Urinary bladder (tissue), 3 donors: ENCODE measurements around a stretch of chr10.

DNA sequence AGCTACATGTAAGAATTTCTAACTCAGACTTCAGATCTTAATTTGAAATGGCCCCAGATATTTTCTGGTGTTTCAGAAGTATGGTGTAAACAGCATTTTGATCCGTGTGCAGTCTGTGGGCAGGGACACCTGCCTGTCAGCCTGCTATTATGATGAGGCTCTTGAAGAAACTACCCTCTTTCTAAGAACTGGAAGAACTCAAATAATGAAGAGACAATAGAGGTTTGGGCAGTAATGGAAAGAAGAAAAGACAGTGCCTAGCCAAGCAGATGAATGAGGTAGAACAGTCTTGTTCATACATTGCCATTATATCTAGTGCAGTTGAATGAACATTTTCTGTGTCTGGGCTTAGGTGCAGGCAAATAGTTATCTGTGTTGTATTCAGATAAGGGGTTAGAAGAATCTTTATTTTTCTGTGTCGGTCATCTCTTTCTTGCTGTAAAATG lies 256.5 kb downstream of the ARHGAP21 start:
- PRO-cap = no peak
- RAMPAGE, long total RNA = no peak

- PRO-cap = no peak
- RAMPAGE, long total RNA = no peak
Observed at GRCh38 chr10:24494789-24495417, 228.8 kb downstream of the ARHGAP21 start.

DNA sequence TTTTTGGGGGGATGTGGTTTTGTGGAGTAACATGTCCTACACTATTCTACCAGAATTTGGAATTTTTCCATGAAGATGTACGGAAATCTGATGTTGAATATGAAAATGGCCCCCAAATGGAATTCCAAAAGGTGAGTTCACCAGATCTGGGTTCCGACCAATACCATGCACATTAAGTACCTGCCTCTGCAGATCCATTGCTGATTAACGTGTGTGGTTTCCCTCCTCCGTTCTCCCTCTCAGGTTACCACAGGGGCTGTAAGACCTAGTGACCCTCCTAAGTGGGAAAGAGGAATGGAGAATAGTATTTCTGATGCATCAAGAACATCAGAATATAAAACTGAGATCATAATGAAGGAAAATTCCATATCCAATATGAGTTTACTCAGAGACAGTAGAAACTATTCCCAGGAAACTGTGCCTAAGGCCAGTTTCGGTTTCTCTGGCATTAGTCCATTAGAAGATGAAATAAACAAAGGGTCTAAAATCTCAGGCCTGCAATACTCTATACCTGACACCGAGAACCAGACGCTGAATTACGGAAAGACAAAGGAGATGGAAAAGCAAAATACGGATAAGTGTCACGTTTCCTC lies 181.0 kb downstream of the ARHGAP21 start:
- PRO-cap = no peak
- RAMPAGE, long total RNA = no peak

DNA sequence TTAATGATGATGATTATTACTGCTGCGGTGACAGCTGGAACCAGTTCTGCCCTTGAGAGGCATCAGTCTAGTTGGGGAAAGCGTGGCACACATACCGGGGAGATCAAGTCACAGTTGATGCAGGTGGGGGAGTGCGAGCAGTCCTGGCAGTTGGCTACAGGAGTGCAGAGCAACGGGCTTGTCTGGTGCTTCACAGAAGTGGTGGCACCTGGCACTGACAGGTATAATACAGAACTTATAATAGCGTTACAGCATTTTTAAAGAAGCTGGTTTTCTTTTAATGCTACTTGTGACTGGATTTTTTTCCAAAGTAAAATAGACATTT lies 172.9 kb downstream of the ARHGAP21 start:
- PRO-cap = no peak
- RAMPAGE, long total RNA = no peak

GRCh38 chr10:24618221-24619004 lies 105.3 kb downstream of the ARHGAP21 start:
- PRO-cap = no peak
- RAMPAGE, long total RNA = no peak

DNA sequence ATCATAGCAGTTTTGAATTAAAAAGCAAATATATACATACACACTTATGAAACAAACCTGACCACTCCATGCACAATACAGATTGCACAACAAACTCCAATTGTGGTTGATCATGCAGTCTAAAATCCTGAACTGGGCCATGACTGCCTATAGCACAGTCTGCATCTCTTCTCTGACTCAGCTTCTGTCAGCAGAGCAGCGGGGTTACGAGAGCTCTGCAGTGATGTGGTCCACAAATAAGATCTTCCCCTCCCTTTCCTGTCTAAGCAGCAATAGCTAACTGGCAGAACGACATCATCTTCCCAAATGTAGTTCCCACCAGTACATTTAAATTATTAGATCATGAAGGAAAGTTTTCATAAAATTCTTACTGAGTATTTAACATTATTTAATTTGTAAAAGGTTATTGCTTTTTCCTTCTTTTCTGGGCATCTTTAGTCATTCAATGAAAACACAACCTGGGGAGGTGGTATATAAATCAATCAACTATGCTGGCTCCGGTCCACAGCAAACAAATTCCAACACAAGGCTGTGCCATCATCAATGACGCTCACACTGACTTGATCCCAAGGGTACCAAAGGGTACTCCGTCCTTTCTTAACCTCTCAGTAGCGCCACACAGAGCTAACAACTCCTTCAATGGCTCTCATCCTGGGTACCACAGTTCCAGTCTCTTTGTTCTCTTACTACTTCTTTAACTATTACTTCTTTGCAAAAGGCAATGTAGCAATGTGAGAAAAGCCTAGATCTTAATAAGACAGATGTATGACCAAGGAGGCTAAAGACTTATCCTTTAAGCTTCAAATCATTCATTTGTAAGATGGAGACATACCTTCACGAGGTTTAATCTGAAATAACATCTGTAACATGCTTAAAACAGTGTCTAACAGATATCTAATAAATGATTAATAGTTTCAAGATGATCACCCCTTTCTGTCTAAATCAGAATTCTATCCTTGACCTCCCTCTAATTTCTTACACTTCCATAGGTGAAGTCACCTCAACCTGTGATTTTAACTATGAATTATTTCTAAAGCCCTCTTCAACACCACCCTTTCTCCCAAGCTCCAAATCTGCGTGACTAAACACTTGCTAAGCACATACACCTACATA lies 16.9 kb downstream of the ARHGAP21 start:
- PRO-cap = no peak
- RAMPAGE, long total RNA = no peak

DNA sequence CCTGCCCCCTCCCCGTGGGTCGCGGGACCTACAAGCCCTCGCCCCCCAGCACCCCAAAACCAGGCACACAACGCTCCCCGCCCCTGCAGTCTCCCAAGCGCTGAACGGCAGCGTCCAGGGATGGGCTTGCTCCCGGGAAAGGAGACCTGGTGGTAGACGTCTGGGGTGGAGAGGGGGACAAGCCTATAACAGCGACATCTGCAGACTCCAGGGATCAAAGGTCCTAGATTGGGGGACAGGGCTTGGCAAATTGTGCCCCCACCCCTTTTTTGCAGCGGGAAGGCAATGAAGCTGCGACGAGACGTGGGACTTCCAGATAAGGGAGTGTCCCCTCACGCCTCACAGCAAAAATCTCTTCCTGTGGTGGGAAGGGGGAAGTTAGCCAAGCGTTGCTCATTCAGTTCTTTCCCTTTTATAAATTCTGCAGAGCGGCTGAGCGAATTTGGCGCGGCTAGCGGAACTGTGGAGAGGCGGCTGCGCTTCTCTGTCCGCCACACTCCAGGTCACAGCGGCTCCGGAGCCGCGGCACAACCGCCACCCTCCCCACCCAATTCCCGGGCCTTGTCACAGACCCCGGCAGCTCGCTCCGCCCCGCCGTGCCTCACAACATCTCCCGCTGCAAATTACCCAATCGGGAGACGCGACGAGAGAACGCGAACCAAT lies 540 bp upstream of the ARHGAP21 start:
- PRO-cap = bidirectional peak, plus-strand start outside the sequence, minus-strand start at position 553 of the sequence
- RAMPAGE, long total RNA = no peak

GRCh38 chr10:25061529-25062005 lies 45.2 kb downstream of the THNSL1 start:
- PRO-cap = no peak
- RAMPAGE, long total RNA = no peak

DNA sequence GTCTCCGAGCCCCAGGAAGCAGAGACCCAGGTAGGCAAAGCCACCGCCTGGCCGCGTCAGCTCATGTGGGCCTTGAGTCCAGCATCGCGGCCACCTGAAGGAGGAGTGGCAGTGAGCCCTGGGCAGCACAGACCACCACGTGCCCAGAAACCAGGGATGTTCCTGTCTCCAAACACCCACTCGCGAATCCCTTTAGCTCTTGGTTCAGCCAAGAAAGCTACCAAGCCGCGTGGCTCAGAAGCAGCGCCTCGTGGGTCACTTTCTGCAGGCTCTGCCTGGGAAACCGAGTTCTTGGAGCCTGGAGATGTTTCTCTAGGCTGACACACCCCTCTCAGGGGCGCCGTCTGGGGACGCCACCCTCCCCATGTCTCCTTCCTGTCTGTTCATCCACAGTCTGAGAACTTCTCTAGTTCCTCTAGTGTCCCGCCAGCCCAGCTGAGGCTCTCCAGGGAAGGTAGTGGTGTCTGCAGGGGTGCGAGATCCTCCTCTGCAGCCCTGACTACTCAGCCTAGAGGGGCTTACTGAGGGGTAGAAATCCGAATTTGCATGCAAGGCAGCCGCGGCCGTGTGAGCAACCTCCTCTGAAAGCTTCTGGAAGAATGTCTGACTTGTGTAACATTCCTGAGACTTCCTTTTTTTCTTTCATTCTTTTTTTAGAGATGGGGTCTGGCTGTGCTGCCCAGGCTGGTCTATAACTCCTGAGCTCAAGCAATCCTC lies 45.8 kb upstream of the APBB1IP start:
- PRO-cap = no peak
- RAMPAGE, long total RNA = no peak

- PRO-cap = no peak
- RAMPAGE, long total RNA = no peak
Observed at GRCh38 chr10:26407344-26407846, 30.7 kb upstream of the APBB1IP start.

DNA sequence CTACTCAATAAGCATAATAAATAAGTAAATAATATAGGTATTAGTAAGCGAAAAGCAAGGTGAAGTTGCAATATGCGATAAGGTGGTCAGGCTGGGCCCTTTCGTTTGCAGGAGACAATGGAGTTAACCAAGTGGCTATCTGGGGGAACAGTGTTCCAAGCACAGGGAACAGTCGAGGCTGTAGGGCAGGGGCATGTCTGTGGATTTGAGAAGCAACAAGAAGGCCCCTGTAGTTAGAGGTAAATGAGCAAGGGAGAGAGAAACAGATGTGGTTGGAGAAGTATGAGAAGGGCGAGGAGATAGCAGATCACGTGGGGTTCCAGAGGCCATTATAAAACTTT lies 5.8 kb downstream of the APBB1IP start:
- PRO-cap = no peak
- RAMPAGE, long total RNA = no peak

GRCh38 chr10:26612364-26612823 lies 85.1 kb upstream of the PDSS1 start:
- PRO-cap = no peak
- RAMPAGE, long total RNA = no peak

DNA sequence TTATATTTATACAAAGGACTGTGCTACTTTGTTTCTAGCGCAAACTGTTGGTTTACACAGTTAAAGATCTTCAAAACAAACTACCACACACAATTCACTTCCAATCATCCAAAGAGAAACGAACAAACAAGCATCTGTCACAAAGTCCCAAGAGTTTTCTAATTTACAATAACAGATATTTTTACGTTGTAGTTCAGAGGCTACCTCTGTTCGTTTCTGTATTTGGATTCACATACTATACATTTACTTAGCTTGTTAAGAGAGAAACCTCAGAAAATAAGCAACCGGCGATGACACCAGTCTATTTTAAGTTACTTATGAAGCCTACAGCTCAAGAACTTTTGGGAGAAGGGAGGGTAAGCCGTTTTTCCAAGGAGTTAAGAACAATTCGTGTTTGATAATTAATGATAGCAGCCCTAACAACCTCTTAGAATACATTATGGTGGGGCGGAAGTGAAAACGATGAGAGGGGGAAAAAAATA lies 1.2 kb downstream of the ABI1 start:
- PRO-cap = no peak
- RAMPAGE, long total RNA = no peak

DNA sequence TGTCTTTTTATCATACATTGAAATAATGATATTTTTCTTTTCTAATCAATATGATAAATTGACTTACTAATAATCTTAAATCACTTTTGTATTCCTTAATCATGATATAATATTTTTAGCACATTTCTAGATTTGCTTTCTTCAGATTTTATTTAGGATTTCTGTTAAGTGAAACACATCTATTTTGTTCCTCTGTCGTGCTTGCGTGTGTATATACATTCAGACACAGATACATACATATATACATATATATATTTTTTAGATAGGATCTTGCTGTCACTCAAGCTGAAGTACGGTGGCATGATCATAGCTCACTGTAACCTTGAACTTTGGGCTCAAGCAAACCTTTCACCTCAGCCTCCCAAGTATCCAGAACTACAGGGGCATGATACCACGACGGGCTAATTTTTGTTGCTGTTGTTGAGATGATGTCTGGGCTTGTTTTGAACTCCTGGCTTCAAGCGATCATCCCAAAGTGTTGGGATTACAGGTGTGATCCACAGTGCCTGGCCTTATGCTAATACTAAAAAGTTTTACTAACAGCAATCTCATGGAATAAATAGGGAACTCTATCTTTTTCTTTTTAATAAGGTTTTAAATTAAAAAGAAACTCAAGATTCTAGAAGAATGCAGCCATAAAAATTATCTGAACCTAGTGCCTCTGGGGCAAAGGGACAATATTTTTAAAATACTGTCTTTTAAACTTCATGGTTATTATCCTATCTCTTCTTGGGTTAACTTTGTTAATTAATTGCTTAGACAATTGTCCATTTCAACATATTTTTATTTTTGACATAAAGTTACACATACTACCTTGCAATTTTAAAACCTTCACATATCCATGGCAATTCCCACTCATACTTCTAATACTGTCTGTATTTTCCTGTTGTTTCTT lies 15.0 kb downstream of the YME1L1 start:
- PRO-cap = no peak
- RAMPAGE, long total RNA = no peak

- PRO-cap = bidirectional peak, plus-strand start at chr10:27243084, minus-strand start at chr10:27243032
- RAMPAGE, long total RNA = no peak
Observed at GRCh38 chr10:27242515-27243774, 2.3 kb upstream of the ACBD5 start.

DNA sequence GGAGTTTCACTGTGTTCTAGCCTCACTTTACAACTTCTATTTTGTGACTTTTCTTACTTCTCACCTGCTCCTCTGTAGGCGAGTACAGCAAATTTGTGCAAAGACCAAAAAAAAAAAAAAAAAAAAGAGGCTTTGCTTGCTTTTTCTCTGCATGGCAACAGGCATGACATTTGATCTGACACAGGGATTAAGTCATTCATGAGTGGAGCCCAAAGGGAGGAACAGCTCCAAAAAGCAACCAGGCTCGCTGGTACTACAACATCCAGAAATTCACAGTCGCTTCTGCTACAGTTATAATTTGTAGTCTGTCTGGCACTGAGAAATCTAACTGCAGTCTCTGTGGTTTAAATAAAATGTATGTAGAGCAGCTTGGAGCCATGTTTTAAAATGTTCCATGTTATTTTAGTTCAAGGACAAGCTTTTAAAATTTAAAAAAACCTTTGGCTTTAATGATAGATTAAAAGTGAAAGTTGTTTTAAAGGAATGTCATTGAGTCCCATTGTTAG lies 31.7 kb downstream of the MKX start:
- PRO-cap = no peak
- RAMPAGE, long total RNA = no peak

- PRO-cap = no peak
- RAMPAGE, long total RNA = no peak
Observed at GRCh38 chr10:27746563-27746893, 909 bp upstream of the MKX start.

- PRO-cap = unidirectional peak, minus-strand start at chr10:27747236
- RAMPAGE, long total RNA = no peak
Observed at GRCh38 chr10:27747144-27747436, 1.5 kb upstream of the MKX start.

- PRO-cap = no peak
- RAMPAGE, long total RNA = no peak
Observed at GRCh38 chr10:27997868-27998324, 983 bp downstream of the ODAD2 start.

- PRO-cap = no peak
- RAMPAGE, long total RNA = no peak
Observed at GRCh38 chr10:28238346-28238911, 64.4 kb downstream of the MPP7 start.